ENCODE measurements around a stretch of chr7.

- PRO-cap = no peak
- RAMPAGE, long total RNA, 2 experiments = no peak in any of the 2 experiments
These were observed 621.0 kb downstream of the TNS3 start for GRCh38 chr7:46960802-46961402.

GRCh38 chr7:47046981-47047425, 534.9 kb downstream of the TNS3 start:
- PRO-cap = no peak
- RAMPAGE, long total RNA, 2 experiments = no peak in any of the 2 experiments

- PRO-cap = no peak
- RAMPAGE, long total RNA, 2 experiments = no peak in any of the 2 experiments
These were observed 529.1 kb downstream of the TNS3 start for GRCh38 chr7:47052891-47053185.

DNA sequence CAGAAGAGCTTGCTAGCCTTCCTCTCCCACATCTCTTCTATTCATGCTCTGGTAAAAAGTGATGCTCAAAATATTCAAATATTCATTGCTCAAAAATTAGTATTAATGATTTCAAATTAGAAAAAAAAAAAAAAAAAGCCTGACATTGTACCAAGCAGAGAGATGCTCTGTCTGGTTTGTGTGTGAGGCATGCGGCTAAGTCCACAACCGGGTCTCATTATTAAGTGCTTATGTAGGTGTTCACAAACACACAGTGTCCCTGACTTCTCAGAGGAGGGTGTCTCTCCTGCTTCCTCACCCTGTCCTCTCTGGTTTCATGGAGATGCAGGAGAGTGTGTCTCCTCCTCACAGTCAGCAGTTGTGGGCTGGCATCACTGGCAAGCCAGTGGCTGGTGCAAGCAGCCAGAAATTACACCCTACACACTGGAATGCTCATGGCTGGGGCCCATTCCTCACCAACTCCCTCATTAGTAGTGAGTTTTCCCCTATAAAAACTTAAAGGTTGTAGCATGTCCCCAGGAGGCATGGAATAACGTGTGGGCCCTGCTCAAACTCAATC, 280.3 kb downstream of the TNS3 start:
- PRO-cap = no peak
- RAMPAGE, long total RNA, 2 experiments = no peak in any of the 2 experiments

DNA sequence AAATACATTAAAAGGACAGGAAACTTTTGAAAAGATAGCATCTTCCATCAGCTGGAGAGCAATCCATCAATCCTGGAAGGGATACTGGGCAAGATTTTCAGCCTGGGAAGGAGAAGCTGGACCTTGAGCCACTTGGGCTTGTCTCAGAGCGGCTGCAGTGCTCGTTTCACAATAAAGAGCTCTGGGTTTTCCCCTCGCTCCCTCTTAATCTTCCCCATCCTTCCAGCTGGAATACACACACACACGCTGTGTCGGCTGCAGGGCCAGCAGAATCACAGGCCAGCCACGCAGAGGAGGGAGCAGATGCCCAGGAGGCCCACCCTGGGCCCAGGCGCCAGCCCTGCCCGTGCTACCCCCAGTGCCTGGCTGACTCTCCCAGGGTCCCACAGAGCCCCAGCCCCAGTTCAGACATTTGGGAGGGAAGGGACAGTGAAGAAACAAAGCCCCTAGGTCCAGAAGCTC, 255.1 kb downstream of the TNS3 start:
- PRO-cap = no peak
- RAMPAGE, long total RNA, 2 experiments = no peak in any of the 2 experiments

- PRO-cap = no peak
- RAMPAGE, long total RNA, 2 experiments = no peak in any of the 2 experiments
These were observed 229.8 kb downstream of the TNS3 start for GRCh38 chr7:47352013-47352519.

DNA sequence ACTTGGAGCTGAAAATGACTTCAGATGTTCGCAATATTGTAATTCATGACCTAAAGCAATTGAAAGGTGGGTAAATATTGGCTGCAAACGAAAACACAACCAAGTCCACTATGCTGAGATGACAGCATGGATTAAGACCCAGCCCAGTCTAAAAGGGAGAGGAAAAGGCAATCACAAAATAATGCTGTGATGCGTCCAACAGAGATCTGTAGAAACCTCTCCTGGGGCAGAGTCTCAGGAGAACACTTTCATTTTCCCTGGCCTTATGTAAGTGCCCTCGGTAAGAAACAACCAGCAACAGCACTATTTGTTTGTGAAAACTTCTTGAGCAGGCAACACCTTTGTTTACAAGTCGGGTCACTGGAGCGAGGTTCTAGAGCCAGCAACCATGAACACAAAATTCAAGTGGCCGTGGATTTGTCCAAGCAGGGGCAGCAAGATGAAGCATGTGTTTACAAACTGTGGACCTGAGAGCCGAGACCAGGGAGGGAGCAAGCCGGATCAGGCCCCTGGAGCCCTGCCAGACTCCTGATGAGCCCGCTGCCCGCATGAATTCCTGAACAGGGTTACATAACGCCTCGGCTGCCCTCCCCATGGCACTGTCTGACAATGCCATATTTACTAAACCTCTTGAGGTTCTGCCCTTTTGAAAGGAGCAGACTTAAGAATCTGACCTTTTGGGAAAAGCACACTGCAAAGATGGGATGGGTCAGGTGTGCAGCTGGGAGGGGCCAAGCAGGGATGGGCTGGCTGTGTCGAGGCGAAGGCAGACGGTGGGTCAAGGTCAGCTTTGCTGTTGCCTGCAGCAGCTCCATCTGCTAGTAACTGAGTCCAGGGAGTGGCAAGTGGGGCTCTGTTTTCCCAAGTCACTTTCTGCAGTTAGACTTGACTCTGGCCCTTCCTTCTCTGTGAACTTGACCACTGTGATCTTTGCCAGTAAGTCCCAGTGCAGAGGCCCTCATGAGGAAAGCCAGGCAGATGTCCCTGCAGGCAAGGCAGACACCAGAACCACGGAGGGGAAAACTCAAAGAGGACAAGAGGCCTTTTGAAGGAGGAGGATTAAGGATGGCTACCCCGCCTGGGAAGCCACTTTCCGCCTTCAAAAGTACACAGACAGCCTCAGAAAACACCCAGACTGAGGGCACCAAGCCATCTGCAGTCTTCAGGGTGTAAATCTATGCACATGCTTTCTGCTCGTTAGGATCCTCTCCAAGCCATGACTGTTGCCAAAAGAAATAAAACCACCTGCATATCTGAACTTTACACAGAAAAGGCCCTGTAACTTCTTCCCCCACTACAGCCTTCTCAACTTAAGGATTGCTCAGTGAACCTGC, 175.9 kb downstream of the TNS3 start:
- PRO-cap = no peak
- RAMPAGE, long total RNA, 2 experiments = no peak in any of the 2 experiments

DNA sequence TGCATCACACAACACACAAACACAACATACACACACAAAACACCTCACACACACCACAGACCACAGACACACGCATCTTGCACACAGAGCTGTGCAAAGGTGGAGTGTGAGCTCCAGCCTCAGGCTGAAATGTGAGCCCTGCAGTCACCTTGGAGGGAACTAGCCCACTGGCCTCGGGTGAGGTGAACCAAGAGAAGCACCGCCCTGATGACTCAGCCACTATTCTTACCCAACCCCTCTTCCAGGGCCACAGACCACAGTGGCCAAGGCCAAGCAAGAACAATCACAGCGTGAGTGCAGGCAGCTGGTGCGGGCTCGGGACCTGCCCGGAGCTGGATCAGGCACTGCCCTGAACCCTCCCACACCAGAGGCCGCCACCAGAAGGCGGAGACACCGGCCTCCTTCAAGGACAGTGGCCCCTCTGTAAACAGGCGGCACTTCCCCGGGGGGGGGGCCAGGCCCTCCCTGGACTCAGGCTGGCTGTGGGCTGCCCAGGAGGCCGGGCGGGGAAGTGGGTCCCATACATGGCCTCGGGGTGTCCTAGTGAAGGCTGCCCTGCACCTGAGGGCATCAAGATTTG, 106.7 kb downstream of the TNS3 start:
- PRO-cap = unidirectional peak, plus-strand start at position 282 of the sequence
- RAMPAGE, long total RNA, 2 experiments = no peak in any of the 2 experiments

DNA sequence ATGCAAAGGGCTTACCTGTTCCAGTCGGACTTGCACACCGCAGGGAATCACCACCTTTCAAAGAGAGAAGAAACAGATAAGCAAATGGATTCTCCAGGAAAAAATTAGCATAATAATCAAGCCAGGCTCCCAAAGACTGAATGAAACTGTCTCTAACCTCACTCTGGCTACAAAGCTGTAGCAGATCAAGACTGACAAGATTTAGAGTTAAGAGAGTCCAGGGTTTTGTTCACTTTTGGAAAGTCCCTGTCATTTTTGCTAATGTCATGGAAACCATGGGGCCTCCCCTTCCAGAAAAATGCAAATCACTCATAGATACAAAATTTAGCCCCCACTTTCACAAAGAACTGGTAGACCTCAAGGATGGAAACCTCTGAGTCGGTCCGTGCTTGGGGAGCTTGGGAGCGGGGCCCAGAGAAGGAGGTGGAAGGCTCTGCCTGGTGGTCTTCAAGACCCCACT, 100.8 kb downstream of the TNS3 start:
- PRO-cap = no peak
- RAMPAGE, long total RNA, 2 experiments = no peak in any of the 2 experiments

GRCh38 chr7:47481879-47482663, 99.8 kb downstream of the TNS3 start:
- PRO-cap = no peak
- RAMPAGE, long total RNA, 2 experiments = no peak in any of the 2 experiments

DNA sequence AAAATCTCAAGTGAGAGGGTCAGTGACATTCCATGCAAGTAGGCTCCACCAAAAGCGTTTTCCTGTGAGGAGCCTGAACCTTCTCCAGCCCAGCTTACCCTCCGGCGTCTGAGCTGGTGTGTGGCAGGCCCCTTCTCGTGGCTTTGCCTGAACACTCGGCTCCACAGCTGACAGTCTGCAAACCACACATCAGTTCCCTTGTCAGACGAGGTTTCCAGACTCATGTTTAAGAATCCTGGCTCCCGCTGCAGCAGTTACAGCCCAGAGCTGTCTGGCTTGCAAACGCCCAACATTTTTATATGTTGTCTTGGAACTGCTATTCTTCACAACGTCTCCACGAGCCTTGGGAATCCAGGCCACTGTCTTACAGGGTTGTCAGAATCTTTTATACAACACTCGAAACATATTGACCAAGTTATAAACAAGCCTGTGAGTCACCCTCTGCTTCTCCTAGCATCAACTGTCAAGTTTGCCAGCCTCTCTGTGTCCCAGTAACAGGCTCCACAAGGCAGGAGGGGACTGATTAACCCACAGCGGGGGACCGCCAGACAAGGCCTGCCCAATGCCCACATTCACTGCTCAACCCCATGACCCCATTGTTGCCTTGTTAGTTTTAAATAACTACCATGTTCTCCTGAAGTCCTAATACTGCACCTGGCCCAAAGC, 68.1 kb downstream of the TNS3 start:
- PRO-cap = no peak
- RAMPAGE, long total RNA, 2 experiments = no peak in any of the 2 experiments

- PRO-cap = no peak
- RAMPAGE, long total RNA, 2 experiments = no peak in any of the 2 experiments
These were observed 52.4 kb downstream of the TNS3 start for GRCh38 chr7:47529607-47529806.

DNA sequence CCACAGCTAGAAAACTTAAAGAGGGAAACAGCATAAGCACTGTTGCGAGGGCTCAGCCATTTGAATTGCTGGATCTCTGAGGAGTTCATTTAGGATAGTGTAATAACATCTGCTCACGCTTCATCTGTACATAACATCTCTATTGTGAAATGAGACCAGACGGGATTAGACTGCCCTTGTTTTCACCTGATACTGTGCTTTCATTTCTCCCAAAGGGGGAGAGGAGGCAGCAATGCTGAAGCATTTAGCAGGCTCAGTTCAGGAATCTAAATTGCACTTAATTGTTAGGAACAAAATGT, 46.6 kb downstream of the TNS3 start:
- PRO-cap = no peak
- RAMPAGE, long total RNA, 2 experiments = no peak in any of the 2 experiments

DNA sequence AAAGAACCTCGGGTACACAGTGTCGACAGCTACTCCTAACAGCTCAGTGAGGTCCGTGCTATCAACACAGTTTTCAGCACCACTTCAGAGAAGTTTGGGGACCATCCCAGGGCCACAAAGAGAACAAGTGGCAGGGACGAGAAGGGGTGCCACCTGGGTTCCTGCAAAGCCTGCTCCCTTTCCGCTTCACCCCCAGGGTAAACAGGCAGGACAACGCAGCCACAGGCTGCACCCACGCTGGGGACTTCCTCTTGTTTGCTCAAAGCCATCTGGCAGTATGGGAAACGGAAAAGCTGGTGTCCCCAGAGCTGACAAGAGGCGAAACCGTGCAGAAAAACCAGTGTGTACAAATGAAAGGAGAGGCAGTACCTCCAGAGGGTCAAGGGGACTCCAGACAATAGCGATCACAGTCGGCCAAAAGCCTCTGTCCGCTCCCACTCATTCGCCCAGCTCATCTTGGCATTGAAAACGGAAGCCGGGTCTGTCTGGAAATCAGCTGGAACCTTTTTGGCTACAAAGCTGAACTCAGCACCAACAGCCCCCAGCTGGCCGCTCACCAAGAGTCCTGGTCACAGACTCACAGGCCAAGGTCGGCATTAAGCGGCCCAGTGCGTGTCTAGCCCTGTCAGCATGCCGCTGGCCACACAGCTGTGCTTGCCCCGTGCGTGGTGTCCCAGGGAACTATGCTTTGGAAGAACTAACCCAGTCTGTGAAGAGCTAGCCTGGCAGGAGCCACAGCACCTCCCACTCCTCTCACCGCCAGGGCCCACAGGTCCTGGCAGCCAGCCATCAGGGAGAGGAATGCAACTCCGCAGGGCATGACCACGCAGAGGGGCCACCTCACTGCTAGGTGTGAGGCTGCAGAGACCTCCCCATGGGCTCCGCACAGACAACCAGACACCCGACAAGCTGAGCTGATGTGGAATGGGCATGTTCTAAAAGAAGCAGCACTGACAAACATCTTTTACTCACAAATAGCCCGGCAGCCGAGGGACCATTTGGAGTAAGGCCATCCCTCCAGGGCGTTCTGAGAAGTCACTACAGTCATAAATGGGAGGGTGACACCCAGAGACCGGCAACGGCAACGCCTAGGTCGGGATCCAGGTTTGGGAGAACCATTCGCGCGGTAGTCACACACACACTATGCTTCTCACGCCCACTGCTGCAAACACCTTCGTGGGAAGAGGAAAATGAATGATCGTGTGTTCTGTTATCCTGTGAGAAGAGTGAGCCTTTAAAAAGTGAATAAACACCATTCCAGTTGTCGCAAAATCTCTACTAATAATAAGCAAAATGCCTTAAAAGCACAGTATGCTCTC, 10.2 kb downstream of the TNS3 start:
- PRO-cap = no peak
- RAMPAGE, long total RNA, 2 experiments = no peak in any of the 2 experiments

DNA sequence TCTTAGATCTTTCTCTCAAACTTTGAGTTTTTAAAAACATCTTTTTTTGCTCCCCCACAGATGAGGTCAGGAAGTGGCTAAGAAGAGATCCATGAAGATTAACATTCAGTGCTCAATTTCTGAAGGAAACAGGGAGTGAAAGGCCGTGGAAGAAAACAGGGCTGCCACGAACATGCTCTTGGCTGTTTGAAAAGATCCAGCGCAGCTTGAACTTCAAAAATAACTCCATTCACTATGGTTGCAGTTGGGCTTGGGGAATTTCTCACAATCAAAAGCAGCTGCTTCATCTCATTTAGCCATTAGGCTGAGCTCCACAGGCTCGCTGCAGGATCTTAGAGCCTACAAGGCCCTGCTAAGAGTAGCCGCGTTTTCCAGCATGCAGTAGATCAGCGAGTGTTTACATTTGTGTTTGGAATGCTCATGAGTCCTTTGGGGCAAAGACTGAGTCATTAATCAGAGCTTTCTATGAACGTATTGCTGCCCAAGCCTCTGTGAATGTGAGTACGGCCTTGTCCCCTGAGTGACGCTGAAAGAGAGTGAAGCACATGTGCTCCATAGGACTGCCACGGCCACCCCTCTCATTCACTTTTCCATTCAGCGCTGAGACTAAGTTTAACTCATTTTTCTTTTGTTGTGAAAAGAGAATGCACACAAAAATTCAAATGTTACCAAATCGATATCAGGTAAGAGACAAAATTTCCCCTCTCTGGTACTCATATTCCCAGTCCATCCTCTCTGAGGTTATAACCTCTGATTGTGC, 41.3 kb upstream of the TNS3 start:
- PRO-cap = no peak
- RAMPAGE, long total RNA, 2 experiments = no peak in any of the 2 experiments

GRCh38 chr7:47670627-47671660, 89.0 kb upstream of the TNS3 start:
- PRO-cap = no peak
- RAMPAGE, long total RNA, 2 experiments = no peak in any of the 2 experiments

GRCh38 chr7:47757894-47758450, 176.1 kb upstream of the TNS3 start:
- PRO-cap = no peak
- RAMPAGE, long total RNA, 2 experiments = no peak in any of the 2 experiments

DNA sequence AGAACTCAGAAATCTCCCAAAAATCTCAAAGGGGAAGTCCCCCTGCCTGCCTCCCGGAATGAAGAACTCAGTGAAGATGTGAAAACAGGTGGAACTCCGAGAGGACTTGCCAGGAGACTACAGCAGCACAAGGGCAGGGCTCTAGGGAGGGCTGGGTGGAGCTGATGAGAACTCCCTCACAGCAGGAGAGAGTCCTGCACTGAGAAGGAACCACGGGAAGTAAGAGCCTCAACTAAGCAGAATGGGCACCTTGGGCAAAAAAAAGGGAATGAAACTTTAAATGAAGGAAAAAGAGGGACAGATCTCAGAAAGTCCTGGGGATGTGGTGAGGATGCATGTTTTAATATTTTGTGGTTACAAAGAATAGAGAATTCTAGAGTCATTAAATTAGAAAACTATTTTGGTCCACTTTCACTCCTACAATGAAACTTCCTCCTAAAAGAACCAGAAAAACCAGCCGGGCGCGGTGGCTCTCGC, 9.9 kb downstream of the HUS1 start:
- PRO-cap = no peak
- RAMPAGE, long total RNA, 2 experiments = no peak in any of the 2 experiments

DNA sequence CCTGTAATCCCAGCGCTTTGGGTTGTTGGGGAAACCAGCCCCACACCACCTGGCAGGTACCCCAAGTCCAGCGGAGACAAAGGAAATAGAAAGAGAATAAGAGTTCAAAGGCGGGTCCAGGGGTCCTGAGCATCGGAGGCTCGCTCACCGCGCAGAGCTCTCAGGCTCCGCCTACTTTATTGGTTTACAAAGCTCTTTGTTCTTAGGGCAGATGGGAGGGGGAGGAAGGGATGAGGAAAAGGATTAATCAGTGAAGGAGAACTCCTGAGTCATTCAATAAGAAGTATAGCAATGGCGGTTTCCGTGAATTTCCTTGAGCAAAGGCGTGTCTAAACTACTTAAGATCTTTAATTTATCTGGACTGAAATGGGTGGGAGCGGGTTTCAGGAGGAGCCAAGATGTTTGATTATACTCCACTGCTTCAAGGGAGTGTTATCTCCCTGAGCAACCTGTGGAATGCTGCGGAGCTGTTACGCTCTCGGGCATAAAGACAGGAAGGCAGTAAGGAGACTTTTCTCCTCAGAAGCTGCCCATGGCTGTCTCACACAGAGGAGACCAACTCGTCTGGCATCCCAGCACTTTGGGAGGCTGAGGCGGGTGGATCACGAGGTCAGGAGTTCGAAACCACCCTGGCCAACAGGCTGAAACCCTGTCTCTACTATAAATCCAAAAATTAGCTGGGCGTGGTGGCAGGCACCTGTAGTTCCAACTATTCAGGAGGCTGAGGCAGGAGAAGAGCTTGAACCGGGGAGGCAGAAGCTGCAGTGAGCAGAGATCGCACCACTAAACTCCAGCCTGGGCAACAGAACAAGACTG, 29.8 kb downstream of the ABCA13 start:
- PRO-cap = no peak
- RAMPAGE, long total RNA, 2 experiments = no peak in any of the 2 experiments

GRCh38 chr7:48201893-48202348, 30.7 kb downstream of the ABCA13 start:
- PRO-cap = no peak
- RAMPAGE, long total RNA, 2 experiments = no peak in any of the 2 experiments

Data from breast epithelium (tissue), 2 donors.